Mesenchymal stem cell of the bone marrow (primary cell): ENCODE data around the gene RBM47.

DNA sequence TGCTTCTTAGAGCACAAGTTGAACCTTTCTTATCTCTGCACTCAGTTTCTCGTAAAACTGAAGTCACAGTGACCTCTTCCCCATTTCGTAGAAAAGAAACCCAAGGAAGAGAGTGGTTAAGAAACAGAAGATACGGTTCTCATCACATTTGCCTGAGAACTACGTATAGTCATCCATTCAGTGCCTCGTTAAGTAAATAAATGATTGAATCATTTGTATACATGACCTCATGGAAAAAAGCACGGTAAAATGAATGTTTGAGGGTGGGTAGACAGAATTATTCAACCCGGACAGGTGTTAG, 4.1 kb downstream of the RHOH start:
- CAGE, long polyA plus RNA, result no peak

DNA sequence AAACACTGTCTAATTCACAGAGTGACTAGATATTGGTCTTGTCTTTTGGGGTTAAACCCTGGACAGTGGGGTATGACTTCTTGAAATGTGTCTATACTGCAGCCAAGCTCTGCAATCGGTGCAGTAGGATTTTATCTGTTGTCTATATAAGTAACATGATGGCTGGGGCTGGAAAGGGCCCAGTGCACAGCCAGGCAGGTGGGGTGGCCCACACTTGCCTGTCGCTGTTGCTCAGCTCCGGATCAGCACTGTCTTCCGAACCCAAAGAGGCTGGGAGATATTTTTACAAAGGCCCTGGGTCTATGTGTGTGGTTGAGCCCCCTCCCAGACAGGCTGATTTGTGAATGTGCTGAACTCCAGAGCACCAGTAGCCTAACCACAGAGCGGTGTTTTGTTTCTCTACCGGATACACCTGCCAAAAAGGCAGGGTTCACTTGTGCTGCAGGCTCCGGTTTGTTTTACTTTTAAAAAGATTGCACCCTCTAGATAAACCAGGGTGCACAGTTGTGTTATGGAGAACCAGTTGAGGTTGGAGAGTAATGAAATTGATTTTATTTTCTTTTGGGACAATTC, 33.5 kb upstream of the CHRNA9 start:
- CAGE, long polyA plus RNA, result no peak

- CAGE, long polyA plus RNA, result no peak
Measured at GRCh38 chr4:40394155-40394576, 59.0 kb downstream of the CHRNA9 start.

DNA sequence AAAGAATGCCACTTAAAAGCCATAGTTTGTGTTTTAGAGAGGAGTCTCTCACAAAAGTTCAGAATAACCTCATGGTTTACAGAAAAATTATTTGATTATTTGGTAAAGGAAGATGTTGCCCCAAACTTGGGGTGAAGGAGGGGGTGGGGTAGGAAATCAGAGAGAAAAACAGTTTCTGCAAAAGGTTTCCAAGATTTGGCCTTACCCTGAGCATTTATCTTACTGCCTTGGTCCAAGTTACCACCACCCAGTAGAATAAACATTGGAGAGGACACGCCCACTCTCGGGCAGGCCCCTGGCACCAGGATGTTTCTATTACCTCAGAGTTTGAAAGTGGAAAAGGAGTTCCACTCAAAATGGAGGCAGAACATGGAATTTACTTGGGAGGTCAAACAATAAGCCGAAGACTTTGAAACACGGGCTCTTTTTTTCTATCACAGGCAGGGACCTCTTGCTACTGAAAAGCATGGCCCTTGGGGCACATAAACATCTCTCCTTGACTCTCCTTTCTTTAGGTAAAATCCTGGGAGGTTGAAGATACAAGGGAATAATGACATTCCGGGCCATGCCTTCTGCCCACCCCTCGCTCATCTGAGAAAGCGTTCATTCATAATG, 113.8 kb downstream of the CHRNA9 start:
- CAGE, long polyA plus RNA, result no peak

DNA sequence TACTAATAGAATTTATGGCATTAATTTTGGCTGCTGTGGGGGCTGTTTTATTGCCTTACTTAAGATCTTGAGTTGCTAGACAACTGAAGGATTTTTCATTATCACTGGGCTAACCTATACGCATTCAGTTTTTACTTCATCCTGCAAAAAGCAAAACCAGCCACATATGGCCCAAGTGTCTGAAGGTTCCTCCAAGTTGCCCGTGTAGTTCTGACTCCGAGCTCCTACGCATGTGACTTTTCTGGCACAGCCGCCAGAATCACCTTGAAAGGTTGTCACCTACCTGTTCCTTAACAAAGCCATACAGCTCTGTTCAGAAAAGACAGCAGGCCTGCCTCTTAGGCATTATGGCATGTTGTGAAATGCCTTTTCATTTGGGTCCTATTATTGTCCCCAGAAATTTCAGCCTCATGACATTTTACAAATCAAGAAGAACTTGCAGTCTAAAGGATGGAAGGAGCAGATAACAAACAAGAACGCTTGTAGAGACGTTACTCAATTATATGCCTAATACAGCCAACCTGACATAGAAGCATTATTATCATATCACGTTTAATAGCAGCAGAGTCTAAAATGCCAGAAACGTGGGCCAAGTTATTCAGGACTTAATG, 118.6 kb downstream of the RBM47 start:
- CAGE, long polyA plus RNA, result no peak

DNA sequence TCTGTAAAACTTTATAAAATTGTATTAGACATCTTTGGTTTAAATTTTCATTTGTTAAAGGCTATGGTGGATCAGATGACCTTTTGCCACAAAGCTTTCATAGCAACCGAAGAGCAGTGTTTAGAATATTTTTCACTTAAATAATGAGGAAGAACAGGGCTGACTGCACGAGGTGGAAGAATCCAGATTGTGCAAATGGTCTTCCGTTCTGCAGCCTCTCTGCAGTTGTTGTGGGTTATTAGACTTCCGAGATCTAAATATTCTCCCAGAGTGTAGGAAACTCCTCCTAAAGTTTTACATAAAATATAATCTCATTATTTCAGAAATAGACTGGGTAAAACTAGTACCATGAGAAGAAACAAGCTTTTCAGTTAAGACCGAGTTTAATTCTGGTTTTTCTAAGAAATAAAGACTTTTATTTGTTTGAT, 55.7 kb downstream of the RBM47 start:
- CAGE, long polyA plus RNA, result no peak

DNA sequence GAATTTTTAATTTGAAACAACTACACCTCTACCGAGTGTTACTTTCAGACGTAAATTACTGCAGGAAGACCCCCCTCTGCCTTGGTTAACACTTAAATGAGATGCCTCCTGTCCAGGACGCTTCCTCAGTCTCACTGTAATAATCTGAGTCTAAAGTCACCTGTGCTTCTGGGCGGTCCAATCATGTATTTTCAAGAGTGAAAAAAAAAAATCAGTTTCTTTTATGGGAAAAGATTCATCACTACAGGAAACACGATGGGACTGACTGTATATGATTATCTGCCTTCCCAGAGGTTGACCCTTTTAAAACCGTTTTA, 796 bp downstream of the RBM47 start:
- CAGE, long polyA plus RNA, result no peak

DNA sequence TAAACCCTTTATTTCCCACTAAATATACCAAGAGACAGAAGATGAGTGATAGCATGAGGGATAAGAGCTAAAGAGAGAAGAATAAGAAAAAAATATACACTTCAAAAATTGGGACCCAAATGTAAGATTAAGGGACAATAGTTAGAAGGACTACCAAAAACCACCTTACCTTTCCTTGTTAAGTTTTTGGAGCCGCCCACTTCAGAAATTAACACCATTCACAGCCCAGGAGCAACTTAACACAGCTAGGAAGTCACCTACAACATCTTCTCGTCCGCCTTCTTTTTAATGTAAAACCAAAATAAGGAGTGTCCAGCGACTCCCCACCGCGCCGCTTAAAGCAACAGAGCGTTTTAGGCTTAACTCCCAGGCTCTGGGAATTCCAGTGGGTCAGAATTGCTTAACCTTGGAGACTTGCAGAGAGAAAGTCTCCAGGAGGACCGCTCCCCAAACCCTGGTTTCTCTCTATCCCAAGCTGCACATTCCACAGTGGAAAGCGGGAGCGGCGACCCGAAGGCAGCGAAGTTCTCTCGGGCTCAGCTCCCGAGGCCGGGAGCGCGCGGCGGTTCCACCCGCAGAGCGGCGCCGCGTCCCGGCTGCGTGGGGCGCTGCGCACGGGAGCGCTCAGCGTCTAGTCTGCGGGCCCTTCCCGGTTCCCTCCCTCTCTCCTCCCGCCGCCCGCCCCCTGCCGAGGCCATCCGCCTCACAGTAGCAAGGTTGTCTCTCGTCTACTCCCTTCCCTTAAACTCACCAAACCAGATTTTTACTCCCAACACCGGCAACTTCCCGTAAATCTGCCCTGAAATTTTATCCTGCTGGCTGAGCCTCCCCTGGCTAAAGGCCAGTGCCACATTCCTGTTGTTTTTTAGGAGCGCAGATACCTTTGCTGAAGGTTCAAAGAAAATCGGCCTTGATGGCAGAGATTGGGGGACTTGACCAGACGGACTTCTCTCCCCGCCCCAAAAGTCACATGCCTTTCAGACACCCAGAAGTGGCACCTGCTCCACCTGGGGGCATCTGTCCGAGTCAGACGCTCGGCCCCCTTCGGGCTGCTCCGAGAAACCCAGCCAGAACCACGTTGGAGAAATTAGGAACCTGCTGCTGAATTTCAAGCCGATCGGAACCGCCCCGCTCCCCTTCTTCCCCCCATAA, at the start of gene RBM47:
TSS of gene RBM47 (minus strand) at position 638 of the 1,152 bp plus-strand sequence.
- CAGE, long polyA plus RNA, result no peak

GRCh38 chr4:40688068-40688633, 58.5 kb upstream of the RBM47 start:
- CAGE, long polyA plus RNA, result no peak

- CAGE, long polyA plus RNA, result no peak
Measured at GRCh38 chr4:40744144-40744838, 5.5 kb upstream of the NSUN7 start.

DNA sequence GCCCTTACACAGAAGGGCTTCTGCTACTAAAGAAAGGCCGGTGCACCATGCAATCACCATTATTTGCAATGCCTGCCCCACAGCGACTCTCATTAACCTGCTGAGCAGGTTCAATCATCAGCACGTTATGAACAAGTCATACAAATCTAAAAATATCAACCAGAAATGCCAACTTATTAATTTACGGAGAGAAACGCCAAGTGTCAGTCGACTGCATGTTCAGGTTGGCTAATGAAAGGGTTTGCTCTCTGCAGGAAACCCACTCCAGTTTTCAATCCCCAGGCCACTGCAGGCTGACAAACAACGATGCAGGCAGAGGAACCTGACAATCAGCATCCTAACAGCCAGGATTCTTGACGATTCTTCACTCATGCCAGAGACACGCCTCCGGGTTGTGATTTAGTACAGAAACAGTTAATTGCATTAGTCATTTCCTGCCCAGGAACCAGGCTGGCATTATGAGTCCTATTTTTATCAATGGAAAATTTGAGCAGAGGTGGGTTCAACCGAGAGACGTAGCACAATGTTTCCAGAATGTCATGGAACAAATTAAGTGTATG, 159.4 kb downstream of the NSUN7 start:
- CAGE, long polyA plus RNA, result no peak

DNA sequence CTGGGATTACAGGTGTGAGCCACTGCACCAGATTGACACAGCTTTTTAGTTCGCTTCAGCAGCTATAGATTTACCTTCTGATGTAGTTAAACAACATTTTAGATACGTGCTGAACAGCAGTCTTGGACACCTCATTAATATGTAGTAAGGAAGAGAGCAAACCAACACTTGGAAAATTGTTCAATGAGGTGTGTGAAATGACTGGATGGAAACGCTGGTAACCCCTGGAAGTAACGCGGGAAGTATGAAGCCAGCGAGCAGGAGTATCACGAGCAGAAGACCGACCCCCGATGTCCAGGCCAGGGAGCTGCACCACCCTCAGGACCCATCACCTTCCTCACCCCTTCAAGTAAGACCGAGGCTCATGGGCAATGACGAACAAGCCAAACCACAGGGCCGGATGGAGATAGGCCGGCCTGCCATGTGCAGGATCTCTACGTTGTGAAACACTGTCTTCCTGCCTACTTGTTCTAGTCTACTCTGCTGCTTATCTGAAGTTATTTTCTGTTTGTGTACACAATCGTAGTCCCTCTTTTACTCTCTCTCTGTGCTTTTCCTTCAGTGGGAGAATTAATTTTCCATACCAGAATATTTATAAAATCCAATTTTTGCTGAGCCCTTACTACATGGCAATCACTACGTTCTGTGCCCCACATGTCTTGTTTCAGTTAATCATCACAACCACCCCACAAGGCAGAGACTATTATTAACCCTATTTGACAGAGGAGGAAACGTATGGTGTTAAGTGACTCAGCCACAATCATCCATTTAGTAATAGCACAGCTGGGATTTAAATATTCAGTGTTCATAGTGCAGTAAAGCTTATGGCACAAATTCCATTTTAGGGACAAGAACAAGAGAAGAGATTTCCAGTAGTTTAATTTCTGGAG, 221.7 kb downstream of the APBB2 start:
- CAGE, long polyA plus RNA, result no peak

GRCh38 chr4:41427278-41428075, 110.5 kb upstream of the LIMCH1 start:
- CAGE, long polyA plus RNA, result no peak

DNA sequence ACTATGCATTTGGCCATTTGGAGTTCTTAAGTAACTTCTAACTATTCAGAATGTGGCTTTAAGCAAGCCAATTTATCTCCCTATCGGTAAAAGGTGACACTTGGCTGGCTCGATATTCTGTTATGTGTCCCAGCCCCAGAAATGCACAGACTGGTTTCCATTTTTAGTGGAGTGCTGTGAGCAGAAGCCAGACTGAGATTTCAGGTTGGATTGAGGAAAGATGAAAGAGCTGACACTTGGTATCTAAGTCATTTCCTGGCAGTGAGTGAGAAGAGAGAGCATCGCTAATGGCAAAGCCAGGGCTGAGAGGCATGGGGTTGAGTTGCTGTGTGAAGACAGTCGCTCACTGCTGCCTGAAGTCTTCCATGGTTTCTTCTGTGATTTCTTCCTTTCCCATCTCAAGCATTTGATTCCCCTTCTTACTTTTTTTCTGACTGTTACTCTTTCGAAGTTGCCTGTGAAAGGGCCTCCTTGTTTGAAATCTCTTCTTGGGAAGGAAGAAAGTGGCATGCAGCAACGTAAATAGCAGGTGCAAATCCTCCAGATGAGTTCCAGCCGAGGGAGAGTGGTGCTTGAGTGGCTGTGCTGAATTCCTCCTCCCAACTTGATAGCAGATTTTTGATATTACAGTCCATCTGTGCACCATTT, 109.3 kb upstream of the LIMCH1 start:
- CAGE, long polyA plus RNA, result no peak

GRCh38 chr4:41501514-41501771, 36.5 kb upstream of the LIMCH1 start:
- CAGE, long polyA plus RNA, result no peak

DNA sequence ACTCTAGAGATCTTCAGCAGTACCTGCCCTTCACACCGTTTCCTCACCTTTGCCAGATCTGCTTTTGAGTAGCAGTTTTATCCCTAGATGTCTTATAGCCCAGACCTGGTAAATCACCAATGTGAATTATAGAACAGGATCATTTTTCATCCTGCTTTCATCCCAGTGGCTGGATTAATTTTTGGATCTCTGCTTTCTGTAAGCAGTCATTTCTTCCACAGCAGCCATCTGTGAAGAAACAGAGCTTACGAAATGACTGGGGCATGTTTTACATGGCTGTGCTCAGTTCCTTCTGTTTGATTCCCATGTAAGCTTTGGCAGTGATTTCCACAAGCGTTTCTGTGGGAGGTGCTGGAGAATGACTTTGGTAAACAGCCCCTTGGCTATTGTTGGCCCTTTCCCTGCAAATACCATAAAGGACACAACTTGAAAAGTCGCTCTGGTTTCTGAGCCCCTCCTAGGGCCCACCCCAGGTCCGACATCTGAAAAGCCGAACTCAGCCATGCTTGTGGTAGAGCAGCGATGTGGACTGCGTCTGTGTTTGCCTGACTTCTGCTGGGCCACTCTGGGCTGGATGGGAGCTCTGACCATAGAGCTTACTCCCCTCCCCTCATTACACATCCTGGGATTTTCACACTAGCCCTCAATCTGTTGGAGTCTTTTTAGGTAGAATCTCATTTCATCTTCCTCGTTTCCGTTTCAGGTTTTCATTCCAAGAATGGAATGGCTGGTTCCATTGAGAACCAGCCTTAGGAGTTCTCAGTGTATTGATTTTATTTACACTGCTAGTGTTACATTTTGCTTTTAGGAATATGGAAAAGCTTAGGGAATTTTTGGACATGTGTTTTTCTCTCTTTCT, 3.8 kb downstream of the LIMCH1 start:
- CAGE, long polyA plus RNA, result no peak

DNA sequence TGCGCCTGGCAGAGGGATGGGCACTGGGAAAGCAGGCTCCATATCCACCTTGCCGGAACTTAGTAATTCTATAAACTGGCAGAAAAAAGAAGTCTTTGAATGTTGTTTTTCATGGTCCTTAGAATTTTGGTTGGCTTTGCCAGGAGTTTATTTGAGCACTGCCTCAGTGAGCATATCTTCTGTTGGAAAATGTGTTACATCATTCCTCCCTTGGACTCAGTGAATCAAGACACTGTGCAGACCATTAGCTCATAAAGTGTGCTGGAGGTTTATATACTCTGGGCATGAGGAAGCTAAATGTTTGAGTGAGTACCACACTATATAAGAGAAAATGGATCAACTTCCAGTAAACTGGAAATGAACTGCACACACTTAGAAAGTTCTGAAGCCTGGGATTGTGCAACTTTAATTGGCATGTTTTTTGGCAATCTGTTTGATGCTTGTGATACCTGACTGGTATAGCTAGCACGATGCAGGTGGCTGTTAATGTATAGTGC, 75.8 kb downstream of the LIMCH1 start:
- CAGE, long polyA plus RNA, result no peak

- CAGE, long polyA plus RNA, result no peak
Measured at GRCh38 chr4:41643979-41644960, 104.3 kb downstream of the PHOX2B start.

DNA sequence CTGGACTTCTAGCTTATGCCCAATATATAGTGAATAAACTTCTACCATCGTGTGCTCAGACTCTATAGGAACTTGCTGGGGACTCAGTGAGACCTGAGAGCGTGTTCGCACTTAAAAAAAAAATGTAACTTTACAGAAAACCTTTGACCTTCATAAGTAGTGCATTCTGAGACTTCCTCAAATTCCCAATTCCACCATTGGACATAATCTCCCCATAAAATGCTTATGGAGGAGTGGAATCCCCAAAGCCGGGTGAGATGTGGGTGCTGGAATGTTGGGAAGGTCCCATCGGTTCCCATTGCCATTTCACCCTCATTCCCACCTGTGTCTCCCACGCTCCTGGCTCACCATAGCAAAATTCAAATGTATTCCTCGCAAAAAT, 63.9 kb downstream of the PHOX2B start:
- CAGE, long polyA plus RNA, result no peak

DNA sequence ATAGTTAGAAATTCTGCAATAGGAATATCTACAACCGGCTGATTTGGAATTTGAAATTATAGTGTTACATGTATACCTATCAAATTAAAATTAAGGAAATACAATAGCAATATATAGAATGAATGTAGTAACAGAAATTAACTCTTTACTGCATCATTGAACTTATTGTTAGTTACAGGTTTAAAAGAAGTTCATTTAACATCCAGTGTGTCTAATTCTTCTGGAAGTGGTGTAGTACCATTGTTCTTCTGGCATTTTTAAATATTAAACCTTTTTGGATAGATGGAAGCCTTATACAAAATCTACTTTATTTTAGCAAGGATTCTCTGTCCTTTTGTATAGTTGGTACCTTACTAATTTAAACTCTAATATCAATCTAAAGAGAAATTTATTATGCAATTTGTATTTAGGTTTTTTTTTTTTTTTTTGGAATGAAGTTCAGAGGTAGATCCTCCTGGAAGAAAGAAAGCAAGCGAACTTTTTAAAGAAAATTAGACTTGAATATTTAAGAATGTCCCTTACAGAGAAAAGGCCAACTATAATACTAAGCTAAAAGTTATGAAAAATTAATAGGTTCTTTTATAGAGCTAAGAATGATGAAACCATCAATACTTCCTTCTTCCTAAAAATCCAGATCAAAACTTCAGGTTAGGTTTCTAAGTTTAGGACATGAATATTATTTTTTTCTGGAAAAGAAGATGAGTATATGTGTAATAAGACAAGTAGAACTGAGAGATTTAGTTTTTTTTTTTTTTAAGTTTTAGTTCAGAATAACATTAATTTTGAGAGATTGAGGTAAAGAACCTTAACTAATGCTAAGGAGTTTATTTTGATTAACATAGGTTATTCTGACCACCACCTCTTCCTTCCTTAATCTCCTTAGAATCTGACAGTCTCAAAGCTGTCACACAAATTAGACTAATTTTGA, 21.9 kb downstream of the TMEM33 start:
- CAGE, long polyA plus RNA, result no peak